Hair follicle dermal papilla cell (primary cell): ENCODE data around the genes ABI3BP, IMPG2 and ZPLD1.

- CAGE, long polyA plus RNA = no peak
These were observed 30.4 kb downstream of the CMSS1 start for GRCh38 chr3:99847802-99848760.

DNA sequence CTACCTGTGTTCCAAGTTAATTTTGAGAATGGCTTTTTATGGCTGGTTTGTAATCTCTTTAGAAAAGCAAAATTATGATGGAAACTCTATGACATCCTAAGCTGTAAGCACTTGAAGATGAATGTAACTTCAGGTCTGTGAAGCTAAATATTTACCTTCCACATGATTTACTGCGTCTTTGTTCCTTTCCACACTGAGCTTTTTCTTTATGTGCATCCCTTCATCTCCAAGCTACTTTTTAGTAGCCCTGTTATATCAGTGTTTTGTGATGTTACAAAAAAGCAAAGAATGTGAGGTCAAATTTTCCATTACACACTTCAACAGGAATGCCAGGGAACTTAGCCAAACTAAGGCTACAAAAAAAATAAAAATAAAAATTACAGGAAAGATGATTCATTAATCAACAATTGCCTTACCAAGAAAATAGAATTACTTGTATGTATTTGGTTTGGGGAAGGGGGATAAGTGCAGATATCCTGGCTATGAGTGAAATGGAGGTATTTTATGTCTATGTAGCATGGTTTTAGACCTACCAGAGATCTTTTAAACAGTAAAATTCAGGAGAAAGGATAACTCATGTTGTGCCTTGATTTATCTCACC is 73.0 kb downstream of the FILIP1L start:
- CAGE, long polyA plus RNA = no peak

DNA sequence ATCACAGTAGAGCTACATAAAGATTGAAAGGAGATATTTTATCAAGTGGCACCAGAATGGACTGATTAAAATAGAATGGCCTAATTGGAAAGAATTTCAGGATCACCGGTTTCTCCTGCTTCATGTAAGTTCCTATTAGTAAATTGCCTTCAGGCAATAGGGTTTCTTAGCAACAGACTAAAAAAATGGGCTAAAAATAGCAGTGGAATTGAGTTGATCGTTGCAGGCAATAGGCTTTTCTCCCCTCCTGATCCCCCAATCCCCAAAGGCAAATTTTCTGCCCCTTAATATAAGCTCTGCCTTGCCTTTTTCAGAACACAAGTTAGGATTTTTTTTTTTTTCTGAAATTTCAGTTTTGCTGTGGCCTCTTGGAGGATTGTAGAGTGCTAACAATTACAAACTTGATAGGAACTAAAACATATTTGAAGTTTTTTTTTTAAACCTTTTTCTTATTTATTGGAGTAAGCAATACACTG is 1.0 kb downstream of the LNP1 start:
- CAGE, long polyA plus RNA = no peak

DNA sequence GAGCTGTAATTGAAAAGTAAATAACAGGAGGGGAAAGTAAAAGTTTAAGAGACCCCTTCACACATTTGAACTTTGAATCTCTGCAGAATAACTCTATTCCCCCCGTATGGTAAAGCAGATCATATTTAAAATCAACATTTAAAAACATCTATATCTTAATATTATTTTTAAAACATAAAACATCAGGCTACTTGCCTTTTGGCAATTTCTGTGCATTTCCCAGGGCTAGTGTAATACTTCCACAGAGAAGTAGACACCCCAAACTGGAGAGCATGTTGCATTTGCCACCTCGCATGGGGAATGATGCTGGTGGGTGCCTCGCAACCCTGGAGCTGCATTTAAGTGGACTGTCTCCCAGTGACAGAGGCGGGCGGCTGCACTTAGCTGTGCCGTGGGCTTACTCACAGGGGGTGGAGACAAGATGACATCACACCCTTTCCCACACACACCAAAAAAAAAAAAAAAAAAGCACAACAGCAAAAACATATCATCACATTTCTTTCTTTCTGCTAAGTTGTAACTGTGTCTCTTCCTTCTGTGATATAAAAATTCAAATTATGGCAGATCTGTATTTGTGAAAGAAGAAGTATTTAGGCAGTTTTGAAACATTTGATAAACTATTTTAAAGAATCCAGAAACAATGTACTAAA is at the start of gene ABI3BP:
ABI3BP (minus strand) TSS at position 311 of the 650 bp plus-strand sequence.
- CAGE, long polyA plus RNA = no peak

GRCh38 chr3:101320316-101320617 is at the start of gene IMPG2:
TSS of gene IMPG2 (minus strand) at chr3:101320575.
- CAGE, long polyA plus RNA = no peak

- CAGE, long polyA plus RNA = no peak
These were observed 539 bp downstream of the SENP7 start for GRCh38 chr3:101512378-101512967.

DNA sequence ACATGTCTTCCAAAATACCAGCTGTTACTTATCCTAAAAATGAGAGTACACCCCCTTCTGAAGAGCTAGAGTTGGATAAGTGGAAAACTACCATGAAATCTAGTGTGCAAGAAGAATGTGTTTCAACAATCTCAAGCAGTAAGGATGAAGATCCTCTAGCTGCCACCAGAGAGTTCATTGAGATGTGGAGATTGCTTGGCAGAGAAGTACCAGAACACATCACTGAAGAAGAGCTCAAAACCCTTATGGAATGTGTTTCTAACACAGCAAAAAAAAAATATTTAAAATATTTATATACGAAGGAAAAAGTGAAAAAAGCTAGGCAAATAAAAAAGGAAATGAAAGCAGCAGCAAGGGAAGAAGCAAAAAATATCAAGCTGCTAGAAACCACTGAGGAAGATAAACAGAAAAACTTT is 3.2 kb downstream of the TRMT10C start:
- CAGE, long polyA plus RNA = no peak

- CAGE, long polyA plus RNA = no peak
These were observed 5.8 kb downstream of the TRMT10C start for GRCh38 chr3:101567253-101568151.

- CAGE, long polyA plus RNA = no peak
These were observed 44.2 kb downstream of the ZBTB11 start for GRCh38 chr3:101632154-101633651.

DNA sequence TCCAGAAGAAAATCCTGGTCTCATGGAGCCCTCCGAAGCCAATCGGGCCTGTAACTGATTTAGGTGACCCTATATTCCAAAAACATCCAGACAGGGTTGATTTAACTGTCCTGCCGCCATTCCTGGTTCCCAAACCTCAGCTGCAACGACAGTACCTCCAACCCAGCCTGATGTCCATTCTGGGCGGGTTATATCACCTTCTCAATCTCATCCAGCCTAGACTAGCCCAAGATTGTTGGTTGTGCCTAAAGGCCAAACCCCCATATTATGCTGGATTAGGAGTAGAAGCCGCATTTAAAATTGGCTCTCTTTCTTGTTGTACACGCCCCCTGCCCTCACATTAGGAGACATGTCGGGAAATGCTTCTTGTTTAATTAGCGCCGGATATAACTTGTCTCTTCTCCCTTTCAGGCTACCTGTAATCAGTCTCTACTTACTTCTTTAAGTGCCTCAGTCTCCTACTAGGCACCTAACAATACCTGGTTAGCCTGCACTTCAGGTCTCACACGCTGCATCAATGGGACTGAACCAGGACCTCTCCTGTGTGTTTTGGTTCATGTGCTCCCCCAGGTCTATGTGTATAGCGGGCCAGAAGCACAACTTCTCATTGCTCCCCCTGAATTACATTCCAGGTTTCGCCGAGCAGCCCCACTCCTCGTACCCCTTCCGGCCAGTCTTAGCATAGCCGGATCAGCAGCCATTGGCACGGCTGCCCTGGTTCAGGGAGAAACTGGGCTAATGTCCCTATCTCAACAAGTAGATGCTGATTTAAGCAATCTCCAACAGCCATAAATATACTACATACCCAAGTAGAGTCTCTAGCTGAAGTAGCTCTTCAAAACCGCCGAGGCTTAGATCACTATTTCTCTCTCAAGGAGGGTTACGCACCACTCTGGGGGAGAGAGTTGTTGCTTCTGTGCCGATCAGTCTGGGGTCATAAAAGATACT is 36.4 kb downstream of the ZBTB11 start:
- CAGE, long polyA plus RNA = no peak

GRCh38 chr3:101833514-101833885 is 15.8 kb upstream of the NFKBIZ start:
- CAGE, long polyA plus RNA = no peak

GRCh38 chr3:101853020-101853483 is 3.7 kb downstream of the NFKBIZ start:
- CAGE, long polyA plus RNA = no peak

- CAGE, long polyA plus RNA = no peak
These were observed 10.9 kb downstream of the NFKBIZ start for GRCh38 chr3:101860219-101860650.

GRCh38 chr3:101941138-101941735 is 91.9 kb downstream of the NFKBIZ start:
- CAGE, long polyA plus RNA = no peak

GRCh38 chr3:102181164-102181403 is 253.7 kb upstream of the ZPLD1 start:
- CAGE, long polyA plus RNA = no peak

DNA sequence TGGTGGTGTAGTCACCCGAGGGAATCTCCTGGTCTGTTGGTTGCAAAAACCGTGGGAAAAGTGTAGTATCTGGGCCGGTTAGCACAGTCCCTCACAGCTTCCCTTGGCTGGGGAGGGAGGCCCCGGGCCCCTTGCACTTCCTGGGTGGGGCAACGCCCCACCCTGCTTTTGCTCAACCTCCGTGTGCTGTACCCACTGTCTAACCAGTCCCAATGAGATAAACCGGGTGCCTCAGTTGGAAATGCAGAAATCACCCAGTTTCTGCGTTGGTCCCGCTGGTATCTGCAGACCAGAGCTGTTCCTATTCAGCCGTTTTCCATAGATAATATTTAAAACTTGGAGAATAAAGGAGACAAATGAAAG is 211.6 kb upstream of the ZPLD1 start:
- CAGE, long polyA plus RNA = no peak

GRCh38 chr3:102434621-102435110 is at the start of gene ZPLD1:
TSS of gene ZPLD1 (plus strand) at chr3:102435015.
- CAGE, long polyA plus RNA = no peak

- CAGE, long polyA plus RNA = no peak
These were observed 71.8 kb downstream of the ALCAM start for GRCh38 chr3:105438433-105439036.

GRCh38 chr3:105439313-105440210 is 72.9 kb downstream of the ALCAM start:
- CAGE, long polyA plus RNA = no peak

DNA sequence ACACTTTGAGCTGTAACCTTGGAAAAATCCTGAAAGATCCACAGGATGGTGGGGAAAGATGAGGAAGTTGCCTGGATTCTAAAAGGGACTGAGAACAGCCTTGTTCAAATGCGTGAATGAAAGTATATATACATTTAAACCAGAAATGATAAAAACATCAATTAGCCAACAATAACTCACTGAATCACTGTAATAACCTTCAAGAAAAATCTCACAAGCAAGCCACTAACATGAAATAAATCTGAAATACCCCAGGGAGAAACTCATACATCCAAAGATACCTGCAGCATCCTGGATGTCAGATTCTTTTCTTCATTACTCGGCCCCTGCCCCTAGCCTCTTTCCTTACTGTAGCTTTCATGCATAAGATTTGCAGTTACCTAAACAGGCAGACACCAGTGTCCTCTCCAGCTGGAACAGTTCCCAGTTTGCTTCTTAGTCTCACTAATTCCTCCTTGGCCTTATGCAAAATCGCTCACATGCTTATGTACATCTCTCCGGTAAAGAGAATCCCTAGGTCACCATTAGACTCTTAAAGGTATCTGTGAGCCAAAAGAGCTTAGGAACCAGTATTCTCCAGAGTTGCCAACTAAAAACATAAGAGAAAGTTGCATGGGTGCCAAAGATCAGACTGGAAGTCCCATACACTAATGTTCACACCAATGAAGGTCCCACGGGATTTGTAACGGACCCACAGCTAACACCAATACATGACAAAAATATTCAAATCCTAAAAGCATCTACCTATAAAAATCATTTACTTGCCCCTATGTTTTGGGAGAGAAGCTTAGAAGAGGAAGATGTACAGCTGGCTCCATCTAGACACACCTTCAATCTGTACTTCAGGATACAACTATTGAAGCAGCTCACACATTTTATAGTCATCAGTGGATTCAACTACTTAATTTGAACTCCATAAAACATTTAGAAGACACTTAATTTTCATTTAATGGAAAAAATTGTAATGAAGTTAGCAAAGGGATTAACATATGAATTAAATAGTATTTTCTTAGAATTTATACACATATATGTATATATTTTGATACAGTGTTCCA is 66.6 kb downstream of the CBLB start:
- CAGE, long polyA plus RNA = no peak